GM12891 (cell line): ENCODE measurements around a stretch of chr16.

GRCh38 chr16:10362321-10362827, 23.5 kb upstream of the ATF7IP2 start:
- RRBS = no CpG with 5 or more reads among the region's 5 CpGs

DNA sequence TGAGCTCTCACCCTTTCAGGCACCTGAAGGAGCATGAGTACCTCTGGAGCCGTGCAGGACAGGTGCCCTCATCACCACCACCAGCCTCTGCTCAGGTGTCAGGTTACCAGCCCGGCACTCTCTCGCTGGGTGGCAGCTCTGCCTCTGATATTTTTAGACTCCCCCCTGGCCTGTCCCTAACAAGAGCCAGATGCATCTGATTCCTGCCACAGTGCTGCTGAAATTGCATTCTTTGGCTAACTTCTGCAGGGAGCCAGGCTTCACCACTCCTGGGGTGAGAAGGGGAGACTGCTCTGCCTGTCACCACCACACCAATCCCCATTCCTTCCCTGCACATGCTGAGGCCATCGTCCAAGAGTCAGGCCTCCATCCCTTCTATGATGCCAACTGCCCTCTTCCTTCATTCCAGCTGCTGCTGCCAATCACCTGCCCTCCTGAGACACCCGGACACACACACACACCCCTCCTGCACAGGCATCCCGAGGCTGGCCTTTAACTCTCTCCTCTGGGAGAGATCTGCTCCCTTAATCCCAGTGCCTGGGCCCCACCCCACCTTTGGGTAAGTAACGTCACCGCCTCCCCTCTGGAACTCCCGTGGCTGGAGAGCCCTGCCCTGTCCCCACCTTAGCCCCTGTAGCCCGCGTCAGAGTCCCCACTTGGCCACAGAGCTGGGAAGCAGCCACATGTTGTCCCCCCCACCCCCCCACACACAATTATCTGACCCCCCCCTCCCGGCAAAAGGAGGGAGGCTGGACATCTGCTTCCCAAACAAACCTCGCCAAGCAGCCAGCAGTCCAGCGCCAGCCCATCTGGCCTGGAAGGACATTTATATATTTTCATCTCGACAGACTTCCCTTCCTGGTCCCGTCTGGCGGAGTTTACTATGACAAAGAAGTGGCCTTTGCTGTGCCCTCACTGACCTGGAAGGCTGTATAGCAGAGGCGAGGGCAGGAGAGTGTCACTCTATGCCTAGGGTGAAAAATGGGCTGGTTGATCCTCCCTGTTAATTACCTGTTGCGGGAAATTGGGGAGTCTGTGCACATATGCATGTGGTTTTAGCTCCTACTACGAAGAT, 2.8 kb downstream of the EMP2 start:
- RRBS = no CpG with 5 or more reads among the region's 20 CpGs

GRCh38 chr16:10594405-10595262, 14.2 kb upstream of the EMP2 start:
- RRBS = no CpG with 5 or more reads among the region's 12 CpGs

- RRBS = no CpG with 5 or more reads among the region's 9 CpGs
Observed at GRCh38 chr16:10846537-10847177, 28.1 kb upstream of the TVP23A start.

- RRBS = no CpG with 5 or more reads among the region's 4 CpGs
Observed at GRCh38 chr16:10886872-10887306, 9.9 kb downstream of the CIITA start.

DNA sequence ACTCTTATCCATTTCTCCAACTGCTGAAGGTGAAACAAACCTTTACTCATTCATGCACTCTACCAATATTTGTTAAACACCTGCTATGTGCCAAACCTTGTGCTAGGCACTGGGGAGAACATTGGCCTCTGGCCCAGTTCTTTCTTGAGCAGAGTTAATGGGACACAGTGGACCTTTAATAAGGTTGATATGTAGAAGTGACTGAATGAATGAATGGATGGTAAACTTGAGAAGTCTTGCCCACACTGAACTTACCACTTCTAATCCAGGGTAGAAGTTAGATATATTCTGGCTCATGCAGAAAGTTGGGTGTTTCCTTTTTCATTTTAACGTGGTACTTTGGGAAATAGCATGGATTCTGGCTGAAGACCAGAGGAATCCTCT, 914 bp upstream of the CLEC16A start:
- RRBS = no CpG with 5 or more reads among the region's 1 CpG

DNA sequence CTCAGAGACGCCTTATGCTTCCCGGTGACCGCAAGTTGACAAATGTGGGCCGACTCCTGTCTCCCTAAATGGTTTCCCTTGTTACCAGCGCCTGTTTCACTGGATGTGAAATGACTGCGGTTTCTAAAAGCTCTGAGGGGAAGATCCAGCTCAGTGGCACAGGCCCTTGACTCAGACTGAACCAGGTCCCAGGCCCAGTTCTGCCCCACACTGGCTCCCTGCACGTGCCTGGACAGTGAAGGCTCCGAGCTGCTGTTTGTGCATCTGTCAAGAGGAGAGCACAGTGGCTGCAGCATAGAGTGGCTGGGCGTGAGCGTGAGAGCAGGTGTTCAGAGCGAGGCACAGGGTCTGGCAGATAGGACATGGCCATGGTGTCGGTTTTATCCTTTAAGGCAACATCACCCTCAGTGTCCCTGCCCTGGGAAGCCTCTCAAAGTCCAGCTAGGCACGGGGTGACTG, 19.9 kb downstream of the CLEC16A start:
- RRBS = no CpG with 5 or more reads among the region's 13 CpGs

DNA sequence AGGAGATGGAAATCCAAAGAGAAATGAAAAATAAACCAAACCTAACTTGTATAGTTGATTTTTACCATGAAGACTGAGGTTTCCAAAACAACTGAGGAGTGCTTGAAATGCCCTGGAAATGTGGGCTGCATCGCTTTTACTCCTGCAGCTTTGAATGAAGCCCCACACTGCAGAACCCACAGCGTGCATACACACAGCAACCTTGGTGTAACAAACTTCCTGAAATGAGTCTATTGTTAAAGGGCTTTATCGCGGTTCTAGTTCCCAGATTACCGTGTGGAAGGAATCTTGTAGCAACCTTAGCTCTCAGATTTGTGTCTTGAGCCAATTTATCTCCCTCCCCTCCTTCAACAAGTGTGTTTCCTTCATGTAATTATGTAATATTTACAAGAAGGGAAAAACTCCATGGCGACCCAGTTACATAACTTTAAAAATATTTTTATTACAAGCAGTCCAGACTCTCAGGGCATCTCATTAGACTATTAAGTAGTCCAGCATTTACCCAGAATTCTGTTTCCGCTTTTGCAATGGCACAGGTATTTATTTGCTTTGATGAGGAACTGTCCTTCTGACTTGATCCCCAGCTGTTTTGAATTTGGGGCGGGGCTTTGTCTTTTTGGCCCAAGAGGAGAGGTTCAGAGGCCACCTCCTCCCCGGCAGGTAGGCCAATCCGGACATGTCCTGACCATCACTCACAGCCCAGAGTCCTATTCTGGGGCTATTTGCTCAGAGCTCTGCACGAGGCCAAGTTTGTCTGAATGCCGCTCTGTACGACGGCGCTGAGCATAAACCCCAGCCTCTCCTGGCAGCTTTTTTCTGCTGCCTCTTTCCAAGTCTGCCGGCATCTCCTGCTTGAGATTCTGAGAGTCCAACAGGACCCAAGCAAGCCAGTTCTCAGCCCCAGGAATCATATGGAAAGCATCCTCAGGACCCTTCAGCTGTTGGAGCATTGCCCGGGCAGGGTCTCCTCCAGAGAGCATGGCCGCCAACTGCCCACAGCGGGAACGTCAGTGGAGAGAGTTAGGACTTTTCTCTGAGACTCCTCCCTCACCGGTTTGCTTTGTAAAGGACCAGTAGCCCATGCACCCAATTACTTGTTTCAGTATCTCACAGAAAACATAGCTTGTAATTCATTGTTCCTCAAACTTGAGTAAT, 35.6 kb downstream of the CLEC16A start:
- RRBS = 70% methylated on average over 3 of the region's 21 CpGs

DNA sequence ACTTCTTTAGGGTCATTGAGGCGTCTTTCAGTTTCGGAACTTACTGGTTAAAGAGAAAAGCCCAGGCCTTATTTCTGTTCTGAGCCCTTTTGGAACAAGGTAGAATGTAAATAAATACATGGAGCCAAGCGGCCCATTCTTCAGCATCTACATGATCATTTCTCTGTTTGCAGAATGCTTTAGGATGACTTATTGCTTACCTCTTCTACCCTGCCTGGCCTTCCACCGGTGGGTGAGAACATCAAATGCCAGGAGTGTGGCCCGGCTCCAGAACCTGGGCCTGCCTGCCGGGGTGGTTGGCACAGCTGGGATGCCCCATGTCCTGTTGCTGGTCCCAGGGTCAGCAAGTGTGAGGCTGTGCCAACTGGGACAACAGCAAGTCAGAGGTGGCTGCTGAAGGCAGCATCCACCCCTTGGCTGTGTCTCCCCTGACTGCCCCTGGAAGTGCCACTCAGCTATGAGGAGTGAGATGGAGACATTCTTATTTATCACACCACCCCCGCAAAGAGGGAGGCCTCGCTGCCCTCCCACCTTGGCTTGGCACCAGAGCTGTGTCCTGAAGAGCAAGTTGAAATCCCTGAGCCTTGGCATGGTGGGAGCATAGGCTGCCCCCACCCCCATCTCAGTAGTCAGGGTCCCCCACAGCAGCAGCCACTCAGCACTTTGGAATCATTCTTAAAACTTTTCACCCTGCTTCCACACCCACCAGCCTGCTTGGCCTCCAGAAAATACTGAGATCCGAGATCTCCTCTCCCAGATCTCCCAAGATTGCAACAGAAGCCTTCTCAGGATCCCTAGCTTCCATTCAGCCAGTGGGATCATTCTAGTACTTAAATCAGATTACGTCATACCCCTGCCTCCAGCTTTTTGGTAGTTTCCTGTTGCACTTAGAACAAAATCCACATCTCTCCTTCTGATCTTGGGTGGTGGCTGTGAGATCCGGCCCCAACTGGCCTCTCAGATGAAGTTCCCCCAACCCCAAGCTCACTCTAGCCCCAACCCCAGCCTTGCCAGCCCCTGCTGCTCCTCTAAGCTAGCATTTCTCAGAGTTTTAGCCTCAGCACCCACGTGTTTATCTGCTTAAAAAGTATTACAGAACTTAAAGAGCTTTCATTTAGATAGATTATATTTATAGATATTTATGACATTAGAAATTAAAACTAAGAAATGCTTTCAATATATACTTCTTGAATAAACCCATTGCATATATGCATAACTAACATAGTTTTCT, 127.5 kb downstream of the SOCS1 start:
- RRBS = no CpG with 5 or more reads among the region's 12 CpGs

GRCh38 chr16:11155276-11156097, 100.5 kb downstream of the SOCS1 start:
- RRBS = no CpG with 5 or more reads among the region's 19 CpGs

DNA sequence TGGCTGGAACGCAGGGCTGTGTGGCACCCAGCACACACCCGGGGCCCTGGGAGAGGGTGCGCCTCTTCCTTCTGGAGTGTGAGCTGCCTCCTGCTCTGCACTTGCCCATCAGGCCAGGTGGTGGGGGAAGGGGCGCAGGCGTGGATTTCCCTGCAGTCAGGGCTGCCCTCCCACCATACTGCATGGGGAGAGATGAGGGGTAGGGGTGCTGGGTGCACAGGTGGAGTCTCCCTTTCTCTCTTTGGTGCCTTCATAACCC, 42.5 kb downstream of the SOCS1 start:
- RRBS = no CpG with 5 or more reads among the region's 5 CpGs

- RRBS = no CpG with 5 or more reads among the region's 19 CpGs
Observed at GRCh38 chr16:11251919-11252869, 3.8 kb downstream of the SOCS1 start.

DNA sequence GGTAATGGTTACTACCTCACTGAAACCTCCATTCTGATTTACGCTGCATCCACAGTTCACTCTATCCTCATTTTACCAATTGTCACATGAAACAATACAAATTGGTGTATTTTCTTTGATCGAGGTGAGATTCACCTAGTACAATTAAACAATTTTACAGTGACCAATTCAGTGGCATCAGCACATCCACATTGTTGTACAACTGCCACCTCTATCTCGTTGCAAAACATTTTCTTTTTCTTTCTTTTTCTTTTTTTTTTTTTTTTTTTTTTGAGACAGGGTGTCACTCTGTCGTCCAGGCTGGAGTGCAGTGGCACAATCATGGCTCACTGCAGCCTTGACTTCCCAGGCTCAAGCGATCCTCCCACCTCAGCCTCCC, 13.4 kb upstream of the ENSG00000188897 start:
- RRBS = no CpG with 5 or more reads among the region's 5 CpGs

- RRBS = no CpG with 5 or more reads among the region's 3 CpGs
Observed at GRCh38 chr16:11540868-11541231, 13.8 kb upstream of the ENSG00000188897 start.

DNA sequence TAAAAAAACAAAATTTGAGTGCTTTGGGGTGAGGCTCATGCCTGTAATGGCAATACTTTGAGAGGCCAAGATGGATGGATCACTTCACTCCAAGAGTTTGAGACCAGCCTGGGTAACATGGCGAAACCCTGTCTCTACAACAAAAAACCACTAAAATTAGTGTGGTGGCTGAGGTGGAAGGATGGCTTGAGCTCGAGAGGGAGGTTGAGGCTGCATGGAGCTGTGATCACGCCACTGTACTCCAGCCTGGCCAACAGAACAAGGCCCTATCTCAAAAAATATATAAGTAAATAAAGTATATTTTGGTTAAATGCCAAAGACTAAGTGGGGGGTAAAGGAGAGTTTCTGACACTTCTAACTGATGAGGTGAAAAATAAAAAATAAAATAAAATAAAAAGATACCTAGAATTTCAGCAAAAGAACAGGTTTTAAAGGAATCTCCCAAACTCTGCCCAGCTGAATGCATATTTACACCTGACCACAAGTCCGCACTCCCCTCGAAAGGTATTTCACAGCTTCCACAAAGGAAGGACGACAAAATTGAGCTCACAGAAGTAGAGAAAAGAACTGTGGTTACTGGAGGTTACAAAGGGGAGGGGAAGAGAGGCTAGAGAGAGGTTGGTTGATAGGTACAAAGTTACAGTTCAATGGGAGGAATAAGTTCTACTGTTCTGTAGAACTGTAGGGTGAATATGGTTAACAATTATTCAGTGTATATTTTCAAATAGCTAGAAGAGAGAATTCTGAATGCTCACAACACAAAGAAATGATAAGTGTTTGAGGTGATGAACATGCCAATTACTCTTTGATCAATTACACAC, 5.2 kb downstream of the LITAF start:
- RRBS = no CpG with 5 or more reads among the region's 6 CpGs

GRCh38 chr16:11586454-11586705, 339 bp downstream of the LITAF start:
- RRBS = 2% methylated on average over 20 of the region's 29 CpGs

DNA sequence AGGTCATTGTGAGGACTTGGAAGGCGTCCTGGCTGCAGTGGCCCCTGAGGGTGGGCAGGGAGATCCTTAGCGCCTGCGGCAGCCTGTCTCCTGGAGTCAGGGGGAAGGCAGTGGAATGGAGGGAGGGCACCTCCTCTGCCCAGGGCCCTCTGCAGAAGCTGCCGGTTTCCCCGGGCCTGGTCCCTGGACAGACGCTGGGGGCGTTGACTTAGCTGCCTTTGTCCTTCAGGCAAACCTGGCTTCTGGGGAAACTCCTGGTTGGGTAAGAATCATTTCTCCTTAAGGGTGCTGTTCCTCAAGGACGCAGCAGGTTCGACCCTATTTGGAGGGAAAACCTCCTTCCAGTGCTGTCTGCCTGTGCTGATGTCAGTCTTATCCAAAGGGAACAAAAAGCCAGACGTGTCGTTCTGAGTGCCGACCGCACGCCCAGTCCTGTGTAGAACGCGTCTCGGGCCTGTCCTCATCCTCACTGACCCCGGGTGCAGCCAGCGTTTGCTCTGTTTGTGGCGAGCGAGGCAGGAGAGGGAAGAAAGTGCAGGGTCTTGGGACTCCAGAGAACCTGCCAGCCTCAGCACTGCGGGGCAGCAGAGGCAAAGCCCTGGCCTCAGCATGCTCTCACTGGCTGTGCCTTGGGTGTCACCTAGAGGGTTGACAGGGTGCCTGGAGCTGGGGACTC, 5.7 kb downstream of the SNN start:
- RRBS = no CpG with 5 or more reads among the region's 22 CpGs

GRCh38 chr16:11687523-11688157, 19.4 kb downstream of the SNN start:
- RRBS = no CpG with 5 or more reads among the region's 10 CpGs

DNA sequence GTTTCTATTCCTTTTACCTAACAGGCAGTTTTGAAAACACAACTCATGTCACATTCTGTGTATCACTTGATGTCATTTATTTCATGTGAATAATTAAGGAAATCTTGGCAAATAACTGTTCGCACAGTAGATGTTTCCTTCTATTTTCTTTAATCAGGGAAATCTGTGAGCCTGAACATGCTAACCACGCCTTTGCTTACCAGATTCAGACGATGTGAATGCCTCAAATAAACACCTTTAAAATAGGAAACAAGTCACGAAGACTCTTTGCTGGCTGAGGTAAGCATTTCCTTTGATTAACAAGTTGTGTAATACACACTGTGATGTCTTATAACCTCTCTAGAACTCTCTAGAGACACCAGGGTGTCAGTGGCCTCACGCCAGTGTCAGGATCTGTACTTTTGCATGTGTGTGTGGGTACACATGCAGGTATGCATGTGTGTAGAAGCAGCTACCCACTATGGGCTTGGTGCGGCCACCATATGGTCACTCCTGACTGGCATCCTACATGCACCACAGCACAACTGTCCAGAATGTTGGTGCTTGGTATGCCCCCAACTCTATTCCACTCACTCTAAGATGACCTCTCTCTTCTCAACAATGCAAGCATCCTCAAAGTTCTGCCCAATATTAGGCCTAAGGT, 26.7 kb downstream of the SNN start:
- RRBS = no CpG with 5 or more reads among the region's 6 CpGs

- RRBS = no CpG with 5 or more reads among the region's 7 CpGs
Observed at GRCh38 chr16:11756131-11756654, 13.5 kb upstream of the TXNDC11 start.